Cardiac ventricle fibroblast (primary cell): ENCODE measurements around the gene INTS6.

DNA sequence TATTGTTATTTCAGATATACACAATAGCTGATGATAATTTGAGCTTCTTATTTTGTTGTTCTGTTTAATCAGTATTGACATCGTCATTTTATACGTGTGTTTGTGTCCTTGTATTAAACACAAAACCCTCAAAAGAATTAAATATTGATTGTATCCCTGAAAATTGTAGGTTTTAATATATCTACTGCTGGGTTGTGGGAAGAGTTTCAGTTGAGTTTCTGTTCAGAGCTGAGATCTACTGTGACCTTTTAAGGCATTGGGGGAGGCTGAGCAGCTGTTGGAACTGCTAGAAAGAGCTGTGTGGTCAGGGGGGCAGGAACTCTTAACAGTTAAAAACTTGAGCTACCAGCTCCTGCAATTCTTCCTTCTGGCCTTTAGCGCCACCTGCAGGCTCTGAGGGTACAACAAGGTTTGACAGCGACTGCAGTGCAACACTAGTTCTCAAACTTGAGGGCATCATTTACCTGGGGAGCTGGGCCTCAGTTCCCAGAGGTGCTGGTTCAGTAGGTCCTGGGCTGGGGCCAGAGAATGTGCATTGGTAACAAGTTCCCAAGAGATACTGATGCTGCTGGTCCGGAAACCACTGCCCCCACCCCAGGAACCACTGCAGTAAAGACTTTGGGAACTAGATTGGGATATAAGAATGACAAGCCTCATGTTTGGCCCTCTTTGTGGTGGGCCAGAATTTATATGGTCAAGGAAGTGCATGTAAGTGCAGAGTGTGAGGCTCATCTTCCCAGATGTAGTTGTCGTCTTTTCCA is 2.4 kb downstream of the RNASEH2B start:
- RAMPAGE, long total RNA = no peak

- RAMPAGE, long total RNA = no peak
Measured at GRCh38 chr13:50974121-50974429, 64.5 kb downstream of the RNASEH2B start.

DNA sequence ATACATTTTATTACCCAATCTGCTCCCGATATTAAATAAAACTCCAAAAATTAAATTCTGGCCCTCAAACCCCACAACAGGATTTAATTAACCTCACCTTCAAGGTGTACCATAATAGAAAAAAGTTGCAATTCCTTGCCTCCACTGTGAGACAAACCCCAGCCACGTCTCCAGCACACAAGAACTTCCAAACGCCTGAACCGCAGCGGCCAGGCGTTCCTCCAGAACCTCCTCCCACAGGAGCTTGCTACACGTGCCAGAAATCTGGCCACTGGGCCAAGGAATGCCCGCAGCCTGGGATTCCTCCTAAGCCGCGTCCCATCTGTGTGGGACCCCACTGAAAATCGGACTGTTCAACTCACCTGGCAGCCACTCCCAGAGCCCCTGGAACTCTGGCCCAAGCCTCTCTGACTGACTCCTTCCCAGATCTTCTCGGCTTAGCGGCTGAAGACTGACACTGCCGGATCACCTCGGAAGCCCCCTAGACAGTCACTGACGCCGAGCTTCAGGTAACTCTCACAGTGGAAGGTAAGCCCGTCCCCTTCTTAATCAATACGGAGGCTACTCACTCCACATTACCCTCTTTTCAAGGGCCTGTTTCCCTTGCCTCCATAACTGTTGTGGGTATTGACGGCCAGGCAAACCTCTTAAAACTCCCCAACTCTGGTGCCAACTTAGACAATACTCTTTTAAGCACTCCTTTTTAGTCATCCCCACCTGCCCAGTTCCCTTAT is 50.1 kb upstream of the FAM124A start:
- RAMPAGE, long total RNA = no peak

DNA sequence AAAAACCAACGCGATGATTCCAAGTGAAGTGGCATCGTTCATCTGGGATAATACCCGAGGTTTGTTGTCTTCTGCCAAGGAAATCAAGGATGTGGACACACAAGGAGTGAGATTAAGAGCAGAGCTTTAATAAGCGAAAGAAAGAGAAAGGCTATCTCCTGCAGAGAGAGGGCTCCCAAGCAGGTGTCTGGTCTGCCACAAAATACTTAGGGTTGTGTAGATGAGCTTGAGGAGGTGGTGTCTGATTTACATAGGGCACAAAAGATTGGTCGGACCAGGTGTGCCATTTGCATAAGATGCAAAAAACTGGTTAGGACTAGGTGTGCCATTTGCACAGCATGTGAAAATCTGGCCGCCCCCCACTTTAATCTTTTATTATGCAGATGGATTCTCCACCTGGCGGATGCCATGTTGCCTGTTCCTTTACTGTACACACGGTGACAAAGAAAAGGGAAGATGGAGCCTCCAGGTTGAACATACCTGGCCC is 22.8 kb downstream of the FAM124A start:
- RAMPAGE, long total RNA = no peak

- RAMPAGE, long total RNA = no peak
Measured at GRCh38 chr13:51246663-51247505, 24.7 kb downstream of the FAM124A start.

- RAMPAGE, long total RNA = no peak
Measured at GRCh38 chr13:51392194-51392957, 52.9 kb downstream of the SERPINE3 start.

DNA sequence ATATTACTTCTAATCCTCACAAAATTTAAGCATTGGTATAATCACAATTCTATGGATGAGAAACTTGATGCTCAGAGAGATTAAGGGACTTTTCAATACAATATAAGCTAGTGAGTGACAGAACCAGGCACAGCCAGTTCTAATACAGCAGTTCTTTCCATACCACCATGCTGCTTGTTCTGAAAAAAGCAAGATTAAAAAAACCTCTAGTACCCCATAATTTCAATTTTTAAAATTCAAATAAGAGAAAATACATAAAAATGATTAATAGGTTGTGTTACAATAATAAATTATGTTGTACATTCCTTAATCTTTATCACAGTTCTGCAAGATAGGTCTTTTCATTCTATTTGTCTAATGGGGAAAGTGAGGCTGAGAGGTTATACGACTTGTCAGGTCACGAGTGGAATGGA is 11.8 kb downstream of the INTS6 start:
- RAMPAGE, long total RNA = no peak

DNA sequence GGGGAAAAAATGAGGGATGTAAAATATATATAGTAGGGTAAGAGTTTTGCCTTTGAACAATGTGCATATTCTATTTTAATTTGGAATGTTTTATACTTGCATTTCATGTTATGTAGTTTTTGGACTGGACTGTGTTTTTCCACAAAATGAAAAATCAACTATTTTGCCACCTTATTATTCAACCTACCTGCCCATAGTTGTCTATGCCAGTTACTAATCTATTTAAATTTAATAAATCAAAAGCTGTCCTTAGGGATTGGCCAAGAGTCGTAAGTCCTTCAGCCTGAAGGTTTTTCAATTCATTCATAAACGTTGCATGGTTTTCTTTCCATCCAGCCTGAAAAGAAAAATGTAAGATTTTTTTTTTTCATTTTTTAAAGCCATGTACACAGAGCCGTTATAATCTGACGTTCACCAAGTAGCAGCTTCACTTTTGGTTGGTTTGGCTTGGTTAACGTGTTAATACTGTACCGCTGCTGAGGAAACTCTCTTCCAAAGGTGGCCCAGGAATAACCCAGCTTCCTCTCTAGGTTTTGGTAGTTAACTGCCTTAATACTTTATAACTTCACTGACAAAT is 1.9 kb downstream of the INTS6 start:
- RAMPAGE, long total RNA = no peak

DNA sequence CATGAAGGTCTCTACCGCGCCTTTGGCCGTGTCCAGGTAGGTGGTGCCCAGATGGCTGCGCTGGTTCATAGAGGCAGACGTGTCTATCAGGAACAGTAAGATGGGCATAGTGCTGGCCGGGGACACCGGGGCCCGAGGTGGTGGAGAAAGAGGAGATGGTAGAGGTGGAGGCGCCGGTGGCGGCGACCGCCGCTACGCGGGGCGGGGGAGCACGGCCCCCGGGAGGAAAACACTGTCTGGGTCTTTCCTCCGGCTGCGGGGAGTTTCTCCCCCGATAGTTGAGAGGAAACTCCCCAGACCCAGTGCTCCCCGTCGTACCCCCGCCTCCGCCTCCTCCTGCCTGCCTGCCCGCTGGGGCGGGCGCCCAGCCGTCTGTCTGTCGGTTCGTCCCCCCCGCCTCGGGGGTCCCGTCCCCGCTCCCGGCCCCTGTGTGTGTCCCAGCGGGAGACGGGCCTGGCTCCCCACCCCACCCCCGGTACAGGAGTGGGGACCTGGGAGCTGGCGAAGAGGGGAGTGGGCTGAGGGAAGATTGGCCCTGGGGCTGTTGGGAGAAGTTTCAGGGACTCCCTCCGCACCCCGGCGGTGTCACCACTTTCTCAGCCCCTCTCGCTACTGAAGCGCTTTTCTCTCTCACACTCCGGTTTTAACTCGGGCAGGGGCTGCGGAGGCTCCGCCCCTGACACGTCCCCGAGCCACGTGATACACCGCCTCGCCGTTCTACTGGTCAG is at the start of gene INTS6:
Gene INTS6, minus strand, starts transcription at position 619 of the 728 bp plus-strand sequence.
- RAMPAGE, long total RNA = start-site peak on the minus strand centred at position 620 of the sequence, 21 bp wide, 46 and 5 reads in 2 replicates

DNA sequence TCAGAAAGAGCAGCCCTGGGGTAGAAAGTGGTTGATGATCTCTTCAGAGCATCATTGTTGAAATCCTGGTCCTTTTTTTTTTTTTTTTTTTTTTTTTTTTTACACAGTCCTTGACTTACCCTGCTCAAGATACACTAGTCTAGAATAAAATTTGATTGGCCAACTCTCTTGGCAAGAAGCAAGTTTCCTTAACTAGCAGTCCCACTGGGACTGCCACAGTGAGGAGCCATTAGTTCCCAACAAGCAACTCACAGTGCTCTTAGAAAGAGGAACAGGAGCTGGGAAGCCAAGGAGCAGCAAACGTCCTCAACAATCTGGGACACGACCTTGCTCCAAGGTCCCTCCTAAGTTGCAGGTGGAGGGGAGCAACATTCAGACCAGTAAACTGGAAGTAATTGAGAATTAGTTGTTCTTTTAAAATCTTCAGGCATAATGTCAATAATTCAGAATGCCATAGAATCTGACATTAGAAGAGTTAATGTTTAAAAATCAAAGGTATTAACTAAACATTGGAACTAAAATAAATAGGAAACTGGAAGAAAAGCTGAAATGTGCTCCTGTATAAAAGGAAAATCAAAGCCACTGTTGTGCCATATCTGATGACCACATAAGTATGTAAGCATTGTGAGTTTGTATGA is 48.0 kb upstream of the INTS6 start:
- RAMPAGE, long total RNA = no peak

DNA sequence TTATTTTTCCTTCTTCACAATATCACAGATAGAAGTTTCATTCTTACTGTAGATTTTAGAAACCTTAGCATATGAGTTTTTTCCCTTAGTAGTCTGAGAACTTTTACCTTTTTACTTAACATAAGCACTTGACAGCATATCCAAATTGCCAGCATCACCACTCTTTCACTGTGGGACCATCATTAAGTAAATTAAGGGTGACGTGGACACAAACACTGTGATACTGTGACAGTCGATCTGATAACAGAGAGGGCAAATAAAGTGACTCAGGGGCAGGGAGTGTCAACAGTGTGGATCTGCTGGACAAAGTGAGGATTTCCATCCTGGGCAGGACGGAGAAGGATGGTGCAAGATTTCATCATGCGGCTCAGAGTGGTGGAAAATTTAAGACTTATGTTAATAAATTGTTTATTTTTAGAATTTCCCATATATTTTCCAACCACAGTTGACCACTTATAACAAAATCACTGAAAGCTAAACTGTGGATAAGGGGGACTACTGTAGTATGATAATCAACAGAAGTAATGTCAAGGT is 60.0 kb upstream of the WDFY2 start:
- RAMPAGE, long total RNA = no peak

- RAMPAGE, long total RNA = no peak
Measured at GRCh38 chr13:51621464-51622048, 37.3 kb downstream of the WDFY2 start.

DNA sequence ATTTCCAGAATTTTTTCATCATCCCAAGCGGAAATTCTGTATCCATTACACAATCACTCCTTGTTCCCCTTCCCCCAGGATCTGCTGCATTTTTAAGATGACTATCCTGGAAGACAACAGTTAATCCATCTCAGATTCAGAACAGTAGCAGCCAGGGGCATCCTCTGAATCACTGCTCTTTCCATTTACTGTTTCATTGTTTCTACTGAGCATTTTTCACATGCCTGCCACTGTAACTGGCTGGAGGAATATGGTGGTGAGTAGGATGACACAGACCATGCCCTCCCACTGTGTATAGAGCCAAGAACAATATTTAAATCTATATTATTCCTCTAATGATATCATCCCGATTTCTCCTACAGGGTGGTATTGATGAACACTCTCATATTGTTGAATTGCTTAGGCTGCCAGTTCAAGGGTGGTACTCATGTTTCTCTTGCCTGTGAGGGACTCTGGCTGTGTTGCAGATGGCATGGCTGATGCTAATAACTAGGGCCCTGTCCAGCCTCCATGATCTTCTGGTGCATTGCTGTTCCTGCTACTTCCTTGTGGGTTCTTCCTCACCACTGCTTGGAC is 59.0 kb downstream of the WDFY2 start:
- RAMPAGE, long total RNA = no peak

DNA sequence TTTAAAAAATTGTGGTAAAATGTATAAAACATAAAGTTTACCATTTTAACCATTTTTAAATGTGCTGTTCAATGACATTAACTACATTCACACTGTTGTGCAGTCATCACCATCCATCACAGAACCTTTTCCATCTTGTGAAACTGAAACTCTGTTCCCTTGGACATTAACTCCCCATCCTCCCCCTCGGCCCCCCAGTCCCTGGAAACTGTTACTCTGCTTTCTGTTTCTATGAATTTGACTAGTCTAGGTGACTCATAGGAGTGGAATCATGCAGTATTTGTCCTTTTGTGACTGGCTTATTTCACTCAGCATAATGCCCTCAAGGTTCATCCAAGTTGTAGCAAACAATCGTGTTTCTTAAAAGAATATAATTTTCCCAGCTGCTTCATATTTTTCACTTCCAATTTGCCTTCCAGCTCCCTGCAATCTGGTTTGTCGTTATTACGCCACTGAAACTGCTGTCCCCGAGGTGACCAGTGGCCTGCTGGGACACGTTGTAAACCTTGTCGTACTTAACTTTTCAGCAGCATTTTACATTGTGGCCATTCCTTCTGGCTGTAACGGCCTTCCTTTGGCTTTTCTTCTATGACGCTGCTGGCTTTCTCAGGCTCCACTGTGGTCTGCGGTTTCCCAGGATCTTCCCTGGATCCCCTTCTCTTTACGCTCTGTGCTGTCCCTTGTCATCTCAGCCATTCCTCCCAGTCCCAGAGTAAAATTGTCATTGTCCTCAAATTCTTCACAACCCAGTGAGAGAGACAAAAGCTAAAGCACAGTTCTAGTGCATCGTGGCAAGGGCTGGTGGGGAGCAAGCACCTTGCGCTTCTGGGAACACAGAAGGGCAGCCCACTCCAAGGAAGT is 73.9 kb downstream of the DHRS12 start:
- RAMPAGE, long total RNA = no peak

GRCh38 chr13:51769397-51770348 is 34.3 kb downstream of the DHRS12 start:
- RAMPAGE, long total RNA = no peak

GRCh38 chr13:51950621-51951225 is 60.5 kb downstream of the ATP7B start:
- RAMPAGE, long total RNA = no peak

DNA sequence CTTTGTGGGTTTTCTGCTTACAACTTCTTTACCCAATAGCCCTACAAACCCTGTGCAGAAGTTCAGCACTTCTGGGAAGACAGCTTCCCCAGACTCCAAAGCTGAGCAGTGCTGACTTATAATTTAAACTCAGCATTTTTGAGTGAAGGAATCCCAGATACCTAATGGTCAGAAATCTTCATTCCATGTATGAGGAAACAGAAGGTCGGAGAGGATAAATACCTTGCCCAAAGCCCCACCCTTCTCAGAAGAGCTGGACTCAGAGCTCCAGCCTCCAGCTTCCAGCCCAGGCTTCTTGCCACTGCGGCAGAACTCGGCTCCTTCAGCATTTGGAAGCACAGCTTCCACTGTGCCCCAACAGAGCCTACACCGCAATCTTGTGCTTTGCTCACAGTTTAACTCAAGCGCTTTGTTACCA is 49.2 kb downstream of the ATP7B start:
- RAMPAGE, long total RNA = no peak

GRCh38 chr13:51995180-51995872 is 15.9 kb downstream of the ATP7B start:
- RAMPAGE, long total RNA = no peak

- RAMPAGE, long total RNA = no peak
Measured at GRCh38 chr13:51999024-51999513, 12.2 kb downstream of the ATP7B start.

- RAMPAGE, long total RNA = no peak
Measured at GRCh38 chr13:52193329-52193911, 34.0 kb upstream of the NEK3 start.